ENCODE data around the gene SAYSD1.

DNA sequence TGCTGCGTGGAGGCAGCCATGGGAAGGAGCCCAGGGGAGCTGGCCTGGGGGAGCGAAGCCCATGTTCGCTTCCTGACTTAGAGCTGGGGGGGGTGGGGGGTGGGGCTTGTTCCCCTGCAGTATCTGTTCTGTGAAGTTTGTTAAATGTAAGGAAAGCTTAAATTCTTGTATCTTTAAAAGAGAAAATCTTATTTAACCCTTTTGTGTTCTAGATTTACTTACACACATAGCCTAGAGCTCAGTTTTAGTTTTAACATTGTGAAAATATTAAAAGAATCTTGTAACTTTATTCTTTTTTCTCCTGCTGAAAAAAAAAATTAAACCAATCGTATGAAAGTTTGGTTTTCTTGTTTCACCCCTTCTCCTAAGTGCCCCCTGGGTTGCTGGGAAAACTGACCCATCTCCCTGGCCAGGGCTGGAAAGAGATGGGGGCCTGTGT lies 334.8 kb downstream of the ZFAND3 start:
- PRO-cap, result no peak

DNA sequence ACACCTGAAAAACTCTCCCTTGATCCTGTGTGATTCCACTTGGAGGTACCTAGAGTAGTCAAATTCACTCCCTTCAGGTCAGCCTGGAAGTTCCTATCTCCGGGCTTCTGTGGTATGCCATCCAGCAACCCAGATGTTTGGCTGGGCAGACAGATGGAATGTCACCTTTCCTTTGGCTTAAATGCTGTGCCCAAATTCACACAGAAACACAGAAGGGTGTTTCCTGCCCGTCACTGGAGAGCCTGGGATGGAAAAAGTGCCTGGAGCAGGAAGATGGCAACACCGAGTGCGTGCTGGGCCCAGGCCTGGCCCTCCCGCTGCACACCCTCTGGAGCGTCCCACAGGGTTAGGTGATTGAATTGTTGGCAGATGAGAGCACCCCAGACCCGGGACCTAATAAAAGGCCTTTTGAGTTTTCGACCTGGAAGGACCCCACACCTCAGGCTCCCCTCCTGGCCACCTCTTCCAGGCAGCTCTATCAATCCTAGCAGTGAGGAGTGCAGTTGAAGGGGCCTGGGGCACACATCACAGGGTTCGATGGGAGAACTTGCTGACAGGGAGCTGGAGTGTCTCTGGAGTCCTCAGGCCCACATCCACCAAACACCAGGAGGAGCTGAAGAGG lies 337.6 kb downstream of the ZFAND3 start:
- PRO-cap, result no peak

DNA sequence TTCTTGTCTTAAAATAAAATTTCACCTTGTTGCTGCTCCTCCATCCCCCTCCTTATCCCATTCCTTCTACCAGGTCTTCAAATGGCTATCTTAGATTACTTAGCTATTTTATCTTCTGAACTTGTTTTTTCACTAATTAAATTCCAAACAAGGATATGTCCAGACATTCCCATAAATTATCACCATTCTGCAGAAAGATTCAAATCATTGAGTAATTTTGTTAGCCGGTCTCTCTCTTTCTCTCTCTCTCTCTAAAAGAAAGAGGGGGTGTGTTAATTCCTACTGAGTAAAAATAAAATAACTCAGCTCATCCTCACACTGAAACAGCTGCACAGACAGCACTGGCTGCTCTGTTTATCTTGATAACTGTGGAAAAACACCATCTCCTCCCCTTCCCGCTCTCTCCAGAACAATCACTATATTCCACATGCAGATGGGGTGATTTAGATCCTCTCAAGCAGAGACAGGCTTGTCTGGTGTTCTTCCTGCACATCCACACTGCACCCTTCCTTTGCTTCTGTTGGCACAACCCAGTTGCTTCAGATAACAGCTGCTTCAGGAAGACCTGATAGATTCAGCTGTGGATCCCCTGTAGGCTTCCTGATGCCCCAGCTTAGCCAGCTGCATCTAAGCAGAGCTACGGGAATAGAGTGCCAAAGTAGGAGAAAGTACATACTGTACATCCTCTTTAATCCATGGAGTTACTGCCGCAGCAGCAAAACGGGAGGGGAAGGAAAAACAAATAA lies 281.8 kb downstream of the BTBD9 start:
- PRO-cap, result no peak

- PRO-cap, result no peak
Measured at GRCh38 chr6:38481446-38482167, 158.1 kb downstream of the BTBD9 start.

GRCh38 chr6:38521963-38523039 lies 117.4 kb downstream of the BTBD9 start:
- PRO-cap, result no peak

GRCh38 chr6:38547554-38548025 lies 92.1 kb downstream of the BTBD9 start:
- PRO-cap, result no peak

DNA sequence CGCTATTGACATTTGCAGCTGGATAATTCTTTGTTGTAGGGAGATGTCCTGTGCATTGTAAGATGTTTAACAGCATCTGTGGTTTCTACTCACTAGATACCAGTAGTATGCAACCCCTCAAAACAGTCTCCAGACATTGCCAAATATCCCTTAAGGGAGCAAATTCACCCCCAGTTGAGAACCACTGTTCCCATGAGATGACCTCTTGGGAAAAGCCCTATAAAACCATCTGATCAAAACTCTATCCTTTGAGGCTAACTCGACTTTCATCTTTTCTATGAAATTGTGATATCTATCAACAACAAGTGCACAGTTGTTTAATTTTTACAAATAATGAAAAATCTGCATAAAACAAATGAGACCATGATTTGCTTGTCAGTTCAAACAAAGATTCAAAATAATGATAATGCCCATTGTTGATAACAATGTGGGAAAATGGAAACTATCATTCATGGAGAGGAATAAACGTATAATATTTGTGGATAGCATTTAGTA lies 74.4 kb downstream of the BTBD9 start:
- PRO-cap, result no peak

DNA sequence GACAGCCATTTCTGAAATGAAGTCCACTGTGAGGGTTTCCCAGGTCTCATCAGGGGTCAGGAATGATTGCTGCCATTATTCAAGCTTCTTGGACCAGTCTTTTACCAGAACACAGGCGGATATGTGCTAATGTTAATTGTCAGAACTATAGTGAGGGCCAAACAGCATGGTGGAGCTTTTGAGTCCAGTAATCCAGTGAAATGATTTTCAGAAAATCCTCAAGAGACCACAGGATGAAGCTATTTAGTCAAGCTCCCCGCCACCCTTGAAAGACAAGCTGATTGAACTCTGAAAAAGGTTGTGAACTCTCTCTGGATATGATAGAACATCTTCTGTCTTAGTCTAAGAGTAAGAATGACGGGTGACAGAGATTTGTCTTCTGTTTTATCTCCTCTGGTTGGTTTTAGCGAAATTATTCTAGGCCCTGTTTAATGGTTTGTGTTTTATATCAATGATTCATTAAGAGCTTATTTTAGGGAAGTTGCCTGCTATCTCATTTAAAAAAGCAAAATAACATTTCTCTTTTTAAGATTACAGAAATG lies 60.2 kb downstream of the DNAH8 start:
- PRO-cap, result no peak

DNA sequence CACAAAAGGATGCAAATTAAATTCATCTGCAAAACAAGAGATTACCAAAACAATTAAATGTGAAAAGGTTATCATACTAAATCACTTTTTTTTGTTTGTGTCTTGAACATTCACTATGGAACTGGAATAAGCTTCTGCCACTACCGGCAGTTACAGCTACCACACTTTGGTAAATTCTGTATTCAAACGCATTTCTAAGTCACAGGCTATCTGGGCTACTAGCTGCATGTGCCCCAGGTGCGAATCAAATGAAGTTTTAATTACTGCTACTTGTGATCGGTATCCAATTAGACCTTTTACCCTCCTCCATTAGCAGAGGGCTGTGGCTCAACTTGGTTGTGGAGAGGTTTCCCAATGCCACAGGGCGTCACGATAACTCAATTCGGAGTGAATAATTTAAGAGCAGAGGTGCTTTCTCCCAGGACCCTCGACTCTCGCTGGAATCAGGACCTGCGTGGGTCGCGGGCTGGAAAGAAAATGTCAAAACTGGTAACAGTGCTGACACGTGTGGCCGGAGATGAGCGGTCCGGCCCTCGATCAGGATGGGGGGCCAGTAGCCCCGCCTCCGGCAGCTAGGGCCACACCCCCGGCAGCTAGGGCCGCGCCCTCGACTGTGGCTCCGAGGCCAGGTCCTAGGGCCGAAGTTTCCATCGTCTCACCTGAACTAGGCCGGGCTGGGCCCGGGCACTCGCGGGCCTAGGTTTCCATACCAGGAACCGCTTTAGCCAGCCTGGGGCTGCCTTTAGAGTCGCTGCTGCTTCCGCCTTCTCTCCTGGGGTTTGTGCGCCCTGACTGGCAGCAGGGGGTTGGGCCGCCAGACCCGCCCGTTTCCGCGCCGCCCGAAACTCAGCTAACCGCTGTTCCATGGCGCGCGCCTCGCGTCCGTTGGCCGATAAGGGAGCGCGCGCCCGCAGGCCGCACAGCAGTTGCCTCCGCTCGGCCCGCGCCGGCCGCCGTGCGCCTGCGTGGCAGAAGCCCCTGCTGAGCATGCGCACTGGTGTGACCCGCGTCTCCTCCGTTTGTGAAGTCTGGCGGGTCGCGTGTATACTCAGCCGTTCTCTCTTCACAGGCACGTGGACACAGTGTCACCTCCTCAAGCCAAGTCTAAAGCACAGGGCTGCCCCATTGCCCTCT lies at the start of gene SAYSD1:
TSS of gene SAYSD1 (minus strand) at position 963 of the 1,134 bp plus-strand sequence.
- PRO-cap, result bidirectional peak, plus-strand start at position 687 of the sequence, minus-strand start at position 479 of the sequence; bidirectional peak, plus-strand start at position 1,012 of the sequence, minus-strand start at position 887 of the sequence

DNA sequence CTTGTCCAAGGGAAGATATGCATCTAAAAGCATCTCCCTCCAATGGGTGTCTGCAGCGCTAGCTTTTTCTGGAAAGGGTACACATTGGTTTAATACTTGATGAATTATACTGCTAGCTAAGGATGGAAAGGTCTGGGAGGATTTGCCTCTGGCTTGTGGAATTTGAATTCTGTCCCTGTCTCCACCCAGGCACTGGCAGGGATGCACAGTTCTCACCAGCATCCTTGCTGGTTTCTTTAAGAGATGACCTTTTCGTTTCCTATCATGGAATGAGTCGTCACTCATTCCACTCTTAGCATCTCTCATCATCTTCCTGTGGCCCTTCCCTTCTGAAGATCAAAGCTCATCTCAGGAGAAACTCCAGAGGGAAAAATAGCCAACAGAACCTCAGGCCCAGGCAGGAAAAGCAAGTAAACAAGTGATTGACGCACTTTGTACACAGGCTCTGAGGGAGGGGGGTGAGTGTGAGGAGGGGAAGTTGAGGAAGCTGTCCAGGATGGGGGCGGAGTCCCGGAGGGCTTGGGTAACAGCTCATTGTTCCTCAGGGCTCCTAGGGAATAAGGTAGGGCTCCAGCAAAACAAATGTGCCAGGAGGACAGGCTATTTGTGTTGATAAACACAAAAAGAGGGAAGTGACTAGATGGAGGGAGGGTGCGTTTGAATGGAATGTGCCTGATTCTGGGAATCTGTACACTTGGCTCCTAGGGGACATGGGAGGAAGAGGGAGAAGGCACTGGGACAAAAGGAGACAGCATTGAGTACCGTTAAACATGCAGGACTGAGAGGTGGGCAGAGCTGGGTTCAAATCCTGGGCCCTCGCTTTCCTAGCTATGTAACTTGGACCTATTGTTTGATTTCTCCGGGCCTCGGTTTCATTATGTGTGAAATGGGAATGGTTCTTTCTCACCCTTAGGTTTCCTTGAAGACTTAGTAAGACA lies 25.8 kb upstream of the SAYSD1 start:
- PRO-cap, result no peak

- PRO-cap, result no peak
Measured at GRCh38 chr6:39206907-39207658, 22.2 kb downstream of the KCNK5 start.

DNA sequence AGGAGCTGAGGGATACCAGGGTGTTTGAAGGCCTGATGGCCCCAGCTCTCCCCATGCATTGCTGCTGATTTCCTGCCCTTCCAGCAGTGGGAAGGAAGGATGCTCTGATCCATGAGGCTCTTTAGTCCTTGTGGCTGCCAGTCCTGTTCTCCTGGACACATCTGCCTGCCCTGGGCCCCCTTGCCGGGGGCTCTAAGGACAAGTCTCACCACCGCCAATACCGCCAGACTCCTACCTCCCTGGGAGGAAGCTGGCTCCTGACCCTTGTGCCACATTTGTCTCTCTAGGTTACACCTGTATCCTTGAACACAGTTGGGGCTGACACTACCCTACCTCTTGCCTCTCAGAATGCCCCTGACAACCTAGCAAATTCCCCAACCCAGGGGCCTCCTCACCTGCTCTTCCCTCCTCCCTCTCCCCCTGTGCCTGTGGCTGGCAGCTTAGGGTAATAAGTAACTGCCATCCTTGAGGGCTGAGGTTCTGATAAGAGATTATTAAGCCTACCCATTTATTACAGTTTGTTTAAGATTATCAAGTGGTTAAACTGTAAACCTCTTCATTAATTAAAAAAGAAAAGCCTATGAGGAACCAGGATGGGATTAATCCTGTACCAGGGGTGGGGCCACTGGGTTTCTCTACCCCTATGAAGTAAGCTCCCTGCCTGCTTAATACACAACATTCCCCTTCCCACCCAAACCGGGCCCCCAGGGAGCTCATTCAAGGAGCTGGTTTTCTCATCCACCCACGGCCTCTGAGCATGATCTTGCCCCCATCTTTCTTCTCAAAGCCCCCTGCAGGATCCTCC lies 21.4 kb downstream of the KCNK5 start:
- PRO-cap, result no peak

GRCh38 chr6:39222788-39223546 lies 6.3 kb downstream of the KCNK5 start:
- PRO-cap, result no peak

- PRO-cap, result no peak
Measured at GRCh38 chr6:39420293-39420654, 97.8 kb upstream of the KCNK16 start.

- PRO-cap, result no peak
Measured at GRCh38 chr6:39685022-39685718, 40.0 kb downstream of the KIF6 start.

DNA sequence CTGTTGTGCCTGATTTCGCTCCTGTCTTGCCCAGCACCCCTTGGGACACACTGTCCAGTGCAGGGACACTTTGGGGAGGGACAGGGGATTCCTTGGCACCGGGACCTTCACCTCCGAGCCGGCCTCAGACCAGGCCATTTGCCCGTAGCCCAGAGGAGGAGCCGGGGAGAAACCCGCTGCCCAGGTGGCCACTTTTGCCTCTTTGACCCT lies 393 bp upstream of the DAAM2 start:
- PRO-cap, result no peak

- PRO-cap, result no peak
Measured at GRCh38 chr6:39870303-39870570, 64.0 kb downstream of the MOCS1 start.

DNA sequence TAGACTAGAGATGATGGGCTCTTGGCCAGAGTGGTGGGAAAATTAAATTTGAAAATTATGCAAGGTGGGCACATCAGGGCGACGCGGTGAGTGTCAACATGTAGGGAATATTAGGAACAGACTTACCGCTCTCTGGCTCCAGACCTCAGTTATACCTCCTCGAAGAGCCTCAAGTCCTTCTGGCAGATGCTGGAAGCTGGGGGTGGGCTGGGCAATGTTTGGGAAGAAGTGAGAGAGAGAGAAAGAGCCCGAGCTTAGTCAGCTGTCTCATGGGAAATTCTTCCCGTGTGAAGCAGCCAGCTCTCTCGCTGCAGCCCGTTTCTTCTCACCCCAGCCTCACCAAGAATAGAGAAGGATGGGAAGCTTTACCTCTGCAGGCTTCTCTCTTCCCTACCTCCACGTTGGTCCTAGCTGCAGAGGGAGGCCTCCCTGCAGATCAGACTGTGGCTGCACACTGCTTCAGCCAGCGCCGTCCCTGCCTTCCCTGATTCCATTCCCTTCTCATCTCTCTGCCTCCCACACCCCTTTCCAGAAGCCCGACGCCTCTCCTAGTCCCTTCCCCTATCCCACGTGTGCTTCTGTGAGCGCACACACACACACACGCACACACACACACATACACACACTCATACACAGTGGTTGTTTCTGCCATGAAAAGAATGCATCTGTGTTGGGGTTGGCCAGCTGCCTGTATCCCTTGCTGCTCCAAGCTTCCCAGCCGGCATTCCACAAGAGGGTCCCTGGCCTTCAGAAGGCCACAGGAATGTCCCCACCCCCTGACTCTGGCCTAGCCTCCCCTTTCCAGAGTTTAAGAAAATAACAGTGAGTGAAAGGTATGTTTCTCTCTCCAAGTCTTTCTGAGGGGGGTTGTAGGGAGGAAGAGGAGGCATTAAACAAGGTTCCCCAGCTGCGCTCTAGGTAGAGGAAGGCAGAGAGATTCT lies 51.9 kb downstream of the MOCS1 start:
- PRO-cap, result no peak

- PRO-cap, result no peak
Measured at GRCh38 chr6:39938694-39939429, 4.6 kb upstream of the MOCS1 start.

DNA sequence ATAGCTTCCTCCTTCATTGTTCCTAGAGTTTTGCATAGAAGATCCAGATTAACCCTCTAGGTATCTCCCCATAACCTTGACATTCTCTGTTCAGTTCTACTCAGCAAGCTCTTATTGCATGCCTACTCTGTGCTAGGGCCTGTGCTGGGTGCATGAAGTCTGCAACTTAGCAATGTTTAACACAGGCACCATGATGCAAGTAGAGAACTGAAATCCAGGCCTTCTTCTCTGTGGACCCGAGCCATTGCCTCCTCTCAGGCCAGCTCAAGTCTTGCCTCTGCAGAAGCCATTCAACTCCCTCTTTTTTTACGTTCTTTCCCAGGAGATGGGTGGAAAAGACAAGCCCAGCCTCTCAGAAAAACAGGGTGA lies 45.1 kb upstream of the MOCS1 start:
- PRO-cap, result no peak

Data from sternocleidomastoid (tissue), 1 donor.